GM12892 (cell line): ENCODE measurements around a stretch of chr19.

DNA sequence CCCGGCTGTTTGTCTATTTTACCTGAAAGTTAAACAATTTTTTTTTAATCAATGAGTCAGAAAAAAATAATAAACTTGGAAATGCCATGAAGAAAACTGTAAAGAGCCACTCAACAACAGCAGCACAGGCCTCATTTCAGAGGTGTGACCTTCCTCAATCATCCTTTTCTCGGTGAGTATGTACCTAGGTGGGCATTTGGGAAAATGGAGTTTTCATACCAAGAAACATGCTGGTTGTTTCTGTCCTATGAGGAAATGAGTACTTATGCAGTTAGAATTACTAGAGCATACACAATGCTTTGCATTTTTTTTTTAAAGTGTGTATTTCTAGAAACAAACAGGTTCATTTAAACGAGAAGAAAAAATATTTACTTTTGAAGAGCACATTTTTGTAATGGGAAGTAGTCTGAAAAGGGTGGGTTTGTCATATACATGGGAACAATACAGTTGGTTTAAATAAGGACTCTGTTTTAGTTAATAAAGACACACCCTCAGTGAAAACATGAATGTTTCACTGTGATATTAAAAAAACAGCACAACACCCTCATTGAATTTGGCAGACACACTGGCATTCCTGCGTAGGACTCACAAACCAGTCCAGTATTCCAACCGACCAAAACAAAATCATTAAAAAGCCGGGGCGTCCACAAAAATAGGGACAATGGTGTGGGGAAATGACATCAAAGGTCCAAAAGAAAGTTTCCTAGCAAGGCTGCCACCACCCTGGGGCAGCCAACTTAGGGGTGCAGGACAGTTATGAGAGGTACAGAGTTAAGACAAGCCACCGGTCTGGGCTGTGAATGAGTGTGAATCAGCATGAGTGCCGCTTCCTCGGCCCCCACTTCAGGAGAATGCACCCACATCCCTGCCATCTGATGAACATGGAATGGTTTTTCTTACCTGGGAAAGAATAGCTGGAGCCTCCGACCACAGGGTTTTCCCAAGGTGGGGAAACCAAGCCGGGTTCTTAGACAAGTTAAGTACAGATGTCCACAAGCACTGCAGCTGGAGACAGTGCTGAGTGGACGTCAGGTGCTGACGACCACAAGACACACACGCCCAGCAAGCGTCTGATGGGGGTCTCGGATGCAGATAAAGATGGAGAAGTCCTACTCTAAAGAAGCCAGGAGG is 73.1 kb downstream of the KLF2 start:
- RRBS = no CpG with 5 or more reads among the region's 17 CpGs

GRCh38 chr19:16400915-16401685 is 70.7 kb downstream of the EPS15L1 start:
- RRBS = no CpG with 5 or more reads among the region's 30 CpGs

DNA sequence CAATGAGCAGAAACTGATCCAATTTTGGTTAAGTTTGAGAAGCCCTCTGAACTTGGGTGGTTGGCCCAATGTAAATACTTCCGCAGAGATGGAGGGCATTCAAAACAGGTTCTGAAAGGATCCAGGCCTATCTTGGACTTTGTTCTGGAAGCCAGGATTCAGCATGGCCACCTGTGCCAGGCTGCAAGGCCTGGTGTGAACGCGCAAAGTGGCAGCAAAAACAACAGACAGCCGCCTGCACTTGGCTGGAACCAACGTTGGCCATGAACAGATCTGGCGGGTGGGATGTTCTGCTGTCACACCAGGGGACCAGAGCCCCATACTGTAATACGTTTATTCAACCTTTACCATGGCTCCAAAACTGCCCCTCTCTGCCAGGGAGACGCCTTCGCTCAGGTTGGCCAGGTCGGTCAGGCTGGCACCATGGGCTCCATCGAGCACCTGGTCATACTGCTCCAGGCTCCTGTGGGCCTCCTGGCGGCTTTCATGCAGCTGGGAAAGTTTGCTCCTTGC is 69.7 kb downstream of the EPS15L1 start:
- RRBS = no CpG with 5 or more reads among the region's 12 CpGs

- RRBS = no CpG with 5 or more reads among the region's 33 CpGs
Observed at GRCh38 chr19:16529507-16530333, 12.5 kb downstream of the CHERP start.

- RRBS = 100% methylated on average over 4 of the region's 18 CpGs
Observed at GRCh38 chr19:16575509-16576013, 3.3 kb upstream of the SLC35E1 start.

- RRBS = no CpG with 5 or more reads among the region's 4 CpGs
Observed at GRCh38 chr19:16577828-16578095, 5.5 kb upstream of the SLC35E1 start.

DNA sequence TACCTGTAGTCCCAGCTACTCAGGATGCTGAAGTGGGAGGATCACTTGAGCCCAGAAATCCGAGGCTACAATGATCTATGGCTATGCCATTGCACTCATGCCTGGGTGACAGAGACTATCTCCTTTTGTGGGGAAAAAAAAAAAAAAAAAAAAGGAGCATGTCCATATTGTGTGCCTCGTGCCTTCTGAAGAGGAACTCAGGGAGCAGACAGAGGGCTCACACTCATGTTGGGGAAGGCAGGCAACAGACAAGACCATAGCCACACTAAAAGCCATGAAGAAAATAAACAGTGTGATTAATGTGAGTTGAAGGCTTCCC is 20.8 kb downstream of the MED26 start:
- RRBS = no CpG with 5 or more reads among the region's 2 CpGs

GRCh38 chr19:16628683-16629714 is 995 bp upstream of the MED26 start:
- RRBS = no CpG with 5 or more reads among the region's 57 CpGs

- RRBS = no CpG with 5 or more reads among the region's 19 CpGs
Observed at GRCh38 chr19:16961041-16961801, 65.4 kb downstream of the CPAMD8 start.

- RRBS = no CpG with 5 or more reads among the region's 24 CpGs
Observed at GRCh38 chr19:17055583-17056283, 19.5 kb downstream of the HAUS8 start.

- RRBS = 5% methylated on average over 3 of the region's 36 CpGs
Observed at GRCh38 chr19:17079546-17080739, 4.4 kb downstream of the MYO9B start.

- RRBS = no CpG with 5 or more reads among the region's 6 CpGs
Observed at GRCh38 chr19:17138536-17138846, 62.9 kb downstream of the MYO9B start.

DNA sequence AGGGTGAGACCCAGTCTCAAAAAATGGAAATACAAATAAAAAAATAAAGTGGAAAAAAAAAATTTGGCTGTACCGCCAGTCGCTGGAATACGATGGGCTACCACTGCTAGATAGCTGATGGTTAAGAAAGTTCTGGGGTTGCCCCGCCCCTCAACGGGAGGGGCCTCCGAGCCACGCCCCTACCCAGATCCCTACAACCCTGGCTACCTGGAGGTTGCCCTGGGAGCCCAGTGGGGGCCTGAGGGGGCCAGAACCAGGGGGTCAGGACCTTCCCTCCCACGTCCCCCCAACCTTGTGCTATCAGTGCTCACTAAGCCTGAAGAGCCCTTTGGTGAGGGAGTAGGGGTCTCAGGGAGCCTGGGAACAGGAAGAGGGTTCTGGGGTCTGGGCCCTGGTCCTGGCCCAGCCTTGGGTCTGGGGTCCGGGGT is 8.8 kb downstream of the OCEL1 start:
- RRBS = no CpG with 5 or more reads among the region's 9 CpGs

- RRBS = no CpG with 5 or more reads among the region's 1 CpG
Observed at GRCh38 chr19:17243136-17243416, 2.6 kb downstream of the NR2F6 start.

DNA sequence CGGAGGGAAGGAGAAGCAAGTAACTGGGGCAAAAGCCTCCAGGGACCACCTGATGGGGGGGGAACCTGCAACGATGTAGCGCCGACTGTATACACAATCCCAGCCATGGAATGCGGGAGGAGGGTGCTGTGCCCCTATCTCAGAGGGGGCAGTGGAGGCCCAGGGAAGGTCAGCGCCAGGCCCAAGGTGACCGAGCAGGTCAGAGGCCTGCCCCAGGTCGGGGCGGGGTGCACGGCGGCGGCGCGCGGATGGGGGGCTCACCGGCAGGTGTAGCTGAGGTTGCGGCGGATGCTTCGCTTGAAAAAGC is 1.1 kb downstream of the NR2F6 start:
- RRBS = no CpG with 5 or more reads among the region's 19 CpGs

- RRBS = no CpG with 5 or more reads among the region's 12 CpGs
Observed at GRCh38 chr19:17326523-17326905, 8.1 kb downstream of the ANO8 start.

- RRBS = no CpG with 5 or more reads among the region's 3 CpGs
Observed at GRCh38 chr19:17406338-17406632, 855 bp upstream of the BST2 start.

- RRBS = no CpG with 5 or more reads among the region's 4 CpGs
Observed at GRCh38 chr19:17412786-17412982, 7.2 kb upstream of the MVB12A start.

GRCh38 chr19:17420449-17421192 is 774 bp downstream of the MVB12A start:
- RRBS = no CpG with 5 or more reads among the region's 31 CpGs